Neural progenitor cell (in vitro differentiated cells): ENCODE measurements around the genes GPM6B and SYAP1.

GRCh38 chrX:13482655-13483169 lies 86.7 kb upstream of the EGFL6 start:
- RAMPAGE, long total RNA = no peak

- RAMPAGE, long total RNA = no peak
Observed at GRCh38 chrX:13689645-13690288, 839 bp downstream of the RAB9A start.

DNA sequence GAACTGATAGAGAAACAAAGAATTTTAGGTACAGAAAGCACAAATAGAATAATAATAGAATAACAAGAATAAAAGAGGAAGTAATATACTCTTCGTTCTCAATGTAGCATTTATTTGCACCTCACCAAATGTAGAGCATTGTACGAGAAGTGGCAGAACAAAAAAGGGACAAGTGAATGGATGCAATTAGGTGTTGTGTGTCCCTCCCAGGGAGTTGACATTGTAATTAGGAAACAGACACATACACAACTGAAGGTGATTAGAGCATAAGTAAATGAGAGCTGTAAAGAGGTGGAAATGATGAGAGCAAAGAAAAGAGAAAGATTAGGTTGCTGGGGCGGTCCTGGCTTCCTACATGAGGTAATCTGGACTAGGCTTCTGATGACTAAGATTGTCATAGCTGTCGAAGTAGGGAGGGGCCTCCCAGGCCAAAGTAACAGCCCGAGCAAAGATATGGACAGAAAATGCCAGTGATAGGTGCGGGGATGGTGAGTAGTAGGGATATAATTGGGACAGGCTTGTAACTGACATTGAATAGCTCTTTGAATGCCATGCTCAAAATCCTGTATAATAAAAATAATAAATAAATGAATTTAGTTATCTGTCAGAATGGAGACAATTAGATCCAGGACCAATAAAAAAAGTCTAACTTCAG lies 10.5 kb downstream of the RAB9A start:
- RAMPAGE, long total RNA = no peak

- RAMPAGE, long total RNA = no peak
Observed at GRCh38 chrX:13762041-13762541, 27.5 kb downstream of the OFD1 start.

DNA sequence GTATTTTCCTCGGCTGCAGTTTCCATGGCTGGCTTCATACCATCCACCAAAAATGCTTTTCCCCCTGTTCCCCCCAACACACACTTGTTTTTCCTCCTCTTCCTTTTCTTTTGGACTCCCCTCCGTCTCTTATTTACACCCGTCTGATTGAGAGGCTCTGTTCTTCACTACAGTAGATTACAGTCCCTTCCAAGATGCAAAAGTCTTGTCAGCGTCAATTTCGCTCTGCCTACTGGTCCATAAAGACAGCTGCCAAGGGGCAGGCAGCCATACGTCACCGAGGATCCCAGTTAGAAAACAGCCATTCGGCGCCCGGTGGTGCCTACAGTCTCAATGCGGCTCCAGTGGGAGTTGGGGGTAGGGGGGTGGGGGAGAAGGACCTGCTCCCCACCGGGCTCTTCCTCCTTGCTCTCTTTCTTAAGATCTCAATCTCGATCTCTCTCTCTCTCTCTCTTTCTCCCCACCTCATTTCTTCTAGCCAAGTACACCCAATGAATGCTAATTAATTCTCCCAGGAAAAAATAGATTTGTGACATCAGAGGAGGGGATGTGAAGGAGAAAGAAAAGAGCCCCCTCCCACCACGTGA lies at the start of gene GPM6B:
GPM6B (minus strand) TSS at position 227 of the 587 bp plus-strand sequence.
- RAMPAGE, long total RNA = no peak

GRCh38 chrX:15277483-15278118 lies 7.7 kb upstream of the ASB9 start:
- RAMPAGE, long total RNA = no peak

DNA sequence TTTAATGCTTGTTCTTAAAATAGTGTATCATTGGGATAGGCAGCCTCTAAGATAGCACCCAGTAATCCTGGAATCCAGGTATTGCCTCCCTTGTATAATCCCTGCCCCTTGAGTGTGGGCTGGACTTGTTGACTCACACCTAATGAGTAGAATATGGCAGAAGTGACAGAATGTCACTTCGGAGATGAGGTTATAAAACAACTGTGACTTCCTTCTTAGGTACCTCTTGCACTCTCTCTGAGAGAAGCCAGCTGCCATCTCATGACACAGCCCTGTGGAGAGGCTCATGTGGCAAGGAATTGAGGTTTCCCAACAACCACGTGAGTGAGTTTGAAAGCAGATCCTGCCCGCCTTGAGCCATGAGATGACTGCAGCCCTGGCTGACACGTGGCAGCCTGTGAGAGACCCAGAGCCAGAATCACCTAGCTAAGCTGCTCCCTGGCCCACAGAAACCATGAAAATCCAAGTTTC lies 13.6 kb downstream of the ASB11 start:
- RAMPAGE, long total RNA = no peak

DNA sequence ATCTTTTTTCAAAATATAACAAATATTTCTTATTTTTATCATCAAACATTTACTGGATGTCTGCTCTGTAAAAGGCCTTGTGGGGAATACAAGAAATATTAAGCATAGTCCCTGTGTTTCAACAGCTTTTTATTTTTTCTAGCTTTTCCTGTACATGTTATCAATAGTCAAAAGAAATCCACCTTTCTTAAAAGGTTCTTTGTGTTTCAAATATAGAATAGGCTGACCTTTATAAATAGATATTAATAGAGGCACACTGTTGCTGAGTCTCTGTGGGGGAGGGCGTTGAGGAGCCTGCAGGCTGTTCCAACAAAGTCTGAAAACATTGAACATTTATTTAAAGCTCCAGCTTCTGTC lies 1.8 kb upstream of the PIGA start:
- RAMPAGE, long total RNA = no peak

- RAMPAGE, long total RNA = no peak
Observed at GRCh38 chrX:15342862-15343276, 7.5 kb upstream of the PIGA start.

GRCh38 chrX:15414560-15414759 lies 30.2 kb upstream of the VEGFD start:
- RAMPAGE, long total RNA = no peak

- RAMPAGE, long total RNA = no peak
Observed at GRCh38 chrX:15674563-15675251, 10.1 kb upstream of the CLTRN start.

DNA sequence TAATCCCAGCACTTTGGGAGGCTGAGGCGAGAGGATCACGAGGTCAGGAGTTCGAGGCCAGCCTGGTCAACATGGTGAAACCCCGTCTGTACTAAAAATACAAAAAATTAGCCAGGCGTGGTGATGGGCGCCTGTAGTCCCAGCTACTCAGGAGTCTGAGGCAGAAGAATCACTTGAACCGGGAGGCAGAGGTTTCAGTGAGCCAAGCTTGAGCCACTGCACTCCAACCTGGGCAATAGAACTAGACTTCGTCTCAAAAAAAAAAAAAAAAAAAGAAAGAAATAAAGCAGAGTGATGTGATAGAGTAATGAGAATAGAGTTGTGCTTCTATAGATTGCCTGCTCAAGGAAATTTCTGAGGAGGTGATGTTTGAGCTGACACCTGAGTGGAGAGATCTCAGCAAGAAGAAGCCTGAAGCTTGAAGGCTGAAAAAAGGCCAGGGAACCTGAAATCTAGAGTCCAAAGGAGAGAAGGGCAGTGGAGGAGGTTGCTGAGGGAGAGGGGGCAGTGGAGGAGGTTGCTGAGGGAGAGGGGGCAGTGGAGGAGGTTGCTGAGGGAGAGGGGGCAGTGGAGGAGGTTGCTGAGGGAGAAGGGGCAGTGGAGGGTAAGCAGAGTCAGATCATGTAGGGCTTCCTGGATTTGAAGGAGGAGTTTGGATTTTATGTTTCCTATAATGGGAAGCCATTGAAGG lies 15.5 kb downstream of the ZRSR2 start:
- RAMPAGE, long total RNA = no peak

DNA sequence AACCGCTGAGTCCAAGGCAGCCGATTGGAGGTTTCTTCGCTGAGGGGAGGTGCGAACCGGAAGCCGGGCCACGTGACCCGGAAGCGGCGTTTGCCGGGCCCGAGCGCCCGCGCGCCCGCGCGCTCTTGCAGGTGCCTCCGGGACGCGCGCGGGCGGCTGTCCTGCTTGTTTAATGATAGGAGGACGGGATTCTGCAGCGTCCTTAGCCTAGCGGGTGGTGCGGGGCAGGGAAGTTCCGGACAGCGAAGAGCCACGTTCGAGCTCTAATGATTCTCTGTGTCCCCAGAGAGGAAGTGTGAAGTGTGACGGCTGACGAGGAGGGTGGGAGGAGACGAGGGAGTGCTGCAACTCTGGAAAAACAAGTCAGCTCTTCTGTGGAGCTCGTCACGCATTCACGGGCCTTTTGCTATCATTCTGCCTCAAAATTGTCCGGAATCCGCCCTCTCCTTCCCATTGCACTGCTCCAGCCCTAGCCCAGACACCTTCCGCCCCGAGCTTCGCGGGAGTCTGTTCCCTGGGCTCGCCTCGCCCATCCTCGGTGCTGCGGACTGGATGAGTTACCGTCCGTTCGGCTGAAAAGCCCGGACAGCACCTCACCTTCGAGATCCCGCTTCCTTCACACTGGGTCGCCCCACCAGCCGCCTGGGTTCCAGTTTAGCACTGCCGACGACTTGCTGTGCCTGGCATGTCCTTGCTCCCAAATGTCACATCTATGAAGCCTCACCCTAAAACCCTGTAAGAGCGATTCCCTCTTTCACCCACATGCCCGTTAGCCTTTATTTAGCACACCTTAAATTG lies 557 bp upstream of the AP1S2 start:
- RAMPAGE, long total RNA = no peak

DNA sequence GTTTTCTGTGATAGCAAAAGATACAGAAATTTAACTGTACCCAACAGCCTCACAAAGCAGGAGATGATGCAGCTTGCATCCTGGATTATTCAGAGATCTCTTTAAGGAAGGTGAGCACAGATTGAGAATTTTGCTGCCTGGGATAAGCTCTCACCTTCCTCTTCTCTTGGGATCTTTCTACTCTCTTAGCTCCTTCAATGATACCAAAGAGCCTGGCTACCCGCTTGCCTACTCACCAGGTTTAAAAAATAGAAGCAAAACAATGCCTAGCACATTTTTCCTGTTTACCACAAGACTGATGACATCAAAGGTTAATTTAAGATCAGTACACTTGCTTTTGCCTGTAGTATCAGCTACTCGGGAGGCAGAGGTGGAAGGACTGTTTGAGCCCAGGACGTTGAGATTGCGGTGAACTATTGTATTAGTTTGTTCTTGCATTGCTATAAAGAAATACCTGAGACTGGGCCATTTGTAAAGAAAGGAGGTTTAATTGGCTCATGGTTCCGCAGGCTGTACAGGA lies 36.8 kb upstream of the AP1S2 start:
- RAMPAGE, long total RNA = no peak

GRCh38 chrX:15911534-15911984 lies 56.9 kb upstream of the AP1S2 start:
- RAMPAGE, long total RNA = no peak

- RAMPAGE, long total RNA = no peak
Observed at GRCh38 chrX:15956669-15957147, 102.1 kb upstream of the AP1S2 start.

- RAMPAGE, long total RNA = start-site peak on the plus strand at chrX:16719619-16719671, 131 and 1,569 reads in 2 replicates
Observed at GRCh38 chrX:16719048-16720435, at the start of gene SYAP1. Gene SYAP1, plus strand, starts transcription at chrX:16719612.

DNA sequence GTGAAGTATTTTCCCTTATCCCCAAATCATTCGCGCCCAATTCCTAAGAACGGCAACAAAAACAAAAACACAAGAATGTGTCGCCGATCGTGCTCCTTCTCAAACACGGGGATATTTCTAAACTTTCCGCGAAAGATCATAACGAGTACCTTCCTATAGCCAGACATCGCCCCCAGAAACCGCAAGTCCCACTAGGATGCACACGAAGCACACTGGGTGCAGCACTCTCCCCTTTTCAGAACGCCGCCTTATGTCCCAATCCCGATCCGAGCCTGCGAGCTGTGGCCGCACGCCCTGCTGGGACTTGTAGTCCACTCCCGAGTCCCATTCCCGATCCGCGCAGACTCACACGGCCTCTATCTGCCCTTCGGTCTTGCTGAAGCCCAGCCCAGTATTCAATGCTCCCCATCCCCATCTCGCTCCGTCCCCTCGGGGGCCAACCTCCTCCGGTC lies 319 bp upstream of the TXLNG start:
- RAMPAGE, long total RNA = no peak

DNA sequence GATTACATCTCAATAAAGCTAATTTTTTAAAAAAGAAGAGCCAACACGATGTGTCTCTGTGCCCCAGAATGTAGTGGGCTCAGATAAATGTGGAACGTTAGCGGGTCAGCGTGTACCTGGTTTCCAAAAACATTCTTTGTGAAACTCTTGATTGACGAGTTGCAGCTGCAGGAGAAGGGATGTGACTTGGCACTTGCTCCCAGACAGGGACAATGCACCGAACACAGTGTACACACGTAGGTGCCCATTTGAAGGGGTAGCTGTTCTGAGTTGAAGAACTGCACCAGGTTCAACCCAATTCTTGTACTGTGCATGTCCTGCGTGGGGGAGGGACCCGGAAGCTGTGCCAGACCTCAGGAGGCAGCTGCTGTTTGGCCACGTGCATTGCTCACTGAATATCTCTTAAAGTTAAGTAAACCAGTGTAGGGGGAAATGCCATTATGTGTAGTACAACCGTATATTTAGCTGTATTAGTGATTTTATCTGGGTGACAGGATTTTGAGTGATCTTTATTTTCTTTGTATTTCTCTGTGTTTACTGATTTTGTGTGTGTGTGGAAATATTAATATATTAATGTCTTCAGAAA lies 12.0 kb upstream of the RBBP7 start:
- RAMPAGE, long total RNA = no peak

- RAMPAGE, long total RNA = no peak
Observed at GRCh38 chrX:17377048-17377699, 2.2 kb downstream of the NHS start.